HT-29 (cell line): ENCODE measurements around a stretch of chr4.

DNA sequence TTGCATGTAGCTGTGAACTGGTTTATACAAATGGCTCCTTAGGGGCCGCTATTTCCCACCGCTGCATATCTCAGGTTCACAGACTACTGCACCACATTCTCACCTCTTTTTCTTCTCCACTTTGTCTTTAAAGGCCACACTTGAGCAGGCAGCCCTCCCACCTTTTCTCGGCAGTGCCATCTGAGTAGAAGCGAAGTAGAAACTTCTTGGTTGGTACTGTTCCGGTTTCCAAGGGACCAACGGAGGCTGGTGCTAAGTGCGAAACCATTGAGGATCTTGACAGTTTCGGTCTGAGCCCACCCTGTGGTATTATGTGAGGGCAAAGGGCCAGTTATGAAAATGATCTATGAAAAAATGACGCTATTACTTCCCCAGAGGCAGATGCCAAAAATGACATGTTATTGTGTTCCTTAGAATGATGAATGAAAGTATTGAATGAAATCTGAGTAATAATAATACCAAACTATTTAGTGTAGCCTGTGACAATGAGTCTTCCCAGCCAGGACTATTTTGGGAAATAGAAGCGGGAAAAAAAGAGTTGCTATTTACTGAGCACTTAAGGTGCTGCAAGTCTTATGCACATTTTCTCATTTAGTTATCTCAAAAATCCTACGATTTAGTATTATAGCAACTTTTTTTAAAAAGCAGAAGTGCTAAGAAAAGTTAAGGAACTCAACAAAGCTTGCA is 29.7 kb upstream of the CHRNA9 start:
- RAMPAGE, long total RNA: no peak

- RAMPAGE, long total RNA: no peak
Measured at GRCh38 chr4:40363449-40363944, 28.4 kb downstream of the CHRNA9 start.

- RAMPAGE, long total RNA: no peak
Measured at GRCh38 chr4:40395652-40396302, 60.6 kb downstream of the CHRNA9 start.

DNA sequence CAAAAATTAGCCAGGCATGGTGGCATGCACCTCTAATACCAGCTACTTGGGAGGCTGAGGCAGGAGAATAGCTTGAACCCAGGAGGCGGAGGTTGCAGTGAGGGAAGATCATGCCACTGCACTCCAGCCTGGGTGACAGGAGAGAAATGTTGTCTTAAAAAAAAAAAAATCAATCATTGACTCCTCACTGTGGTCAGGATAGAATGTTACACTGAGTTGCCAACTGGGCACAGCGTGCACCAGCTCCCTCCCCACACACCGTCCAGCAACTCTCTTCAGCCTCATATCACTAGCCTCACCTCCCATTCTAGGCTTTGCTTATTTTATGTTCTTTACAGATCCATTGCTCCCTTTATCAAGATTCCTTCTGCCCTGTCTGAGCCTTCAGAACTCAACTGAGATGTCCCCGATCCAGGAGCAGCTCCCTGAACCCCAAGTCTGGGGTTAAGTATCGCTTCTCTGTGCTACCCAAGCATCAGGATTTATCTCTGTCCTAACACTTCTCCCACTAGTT is 79.6 kb downstream of the CHRNA9 start:
- RAMPAGE, long total RNA: no peak

GRCh38 chr4:40500927-40501247 is 128.8 kb downstream of the RBM47 start:
- RAMPAGE, long total RNA: no peak

- RAMPAGE, long total RNA: no peak
Measured at GRCh38 chr4:40515228-40515751, 114.4 kb downstream of the RBM47 start.

- RAMPAGE, long total RNA: no peak
Measured at GRCh38 chr4:40525528-40526506, 103.8 kb downstream of the RBM47 start.

DNA sequence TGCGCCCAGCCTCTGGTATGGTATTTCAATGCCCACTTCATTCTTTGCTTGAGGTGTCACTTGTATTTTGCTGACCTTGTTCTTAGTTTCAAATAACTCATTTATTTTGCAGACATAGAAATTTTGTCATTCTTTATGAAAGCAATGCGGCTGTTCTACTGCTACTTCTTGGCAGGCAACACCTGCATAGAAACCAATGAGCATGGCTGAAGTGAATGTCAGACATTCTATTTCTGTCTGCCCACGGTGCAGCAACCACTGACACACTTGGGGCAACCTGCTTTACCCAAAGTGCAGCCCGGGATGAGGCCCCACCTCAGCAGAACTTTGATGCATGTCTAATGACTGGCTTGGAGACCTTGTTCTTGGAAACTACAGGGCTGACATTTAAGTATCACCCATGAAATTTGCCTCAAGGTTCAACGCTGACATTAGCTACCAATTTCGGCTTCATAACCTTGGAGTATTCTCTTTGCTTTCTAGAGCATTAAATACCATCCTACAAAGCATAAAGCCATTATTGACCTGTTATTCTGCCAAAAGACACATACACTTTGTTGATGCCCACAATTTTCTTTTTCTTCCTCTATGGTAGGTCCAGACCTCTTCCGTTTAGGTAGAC is 93.6 kb downstream of the RBM47 start:
- RAMPAGE, long total RNA: no peak

DNA sequence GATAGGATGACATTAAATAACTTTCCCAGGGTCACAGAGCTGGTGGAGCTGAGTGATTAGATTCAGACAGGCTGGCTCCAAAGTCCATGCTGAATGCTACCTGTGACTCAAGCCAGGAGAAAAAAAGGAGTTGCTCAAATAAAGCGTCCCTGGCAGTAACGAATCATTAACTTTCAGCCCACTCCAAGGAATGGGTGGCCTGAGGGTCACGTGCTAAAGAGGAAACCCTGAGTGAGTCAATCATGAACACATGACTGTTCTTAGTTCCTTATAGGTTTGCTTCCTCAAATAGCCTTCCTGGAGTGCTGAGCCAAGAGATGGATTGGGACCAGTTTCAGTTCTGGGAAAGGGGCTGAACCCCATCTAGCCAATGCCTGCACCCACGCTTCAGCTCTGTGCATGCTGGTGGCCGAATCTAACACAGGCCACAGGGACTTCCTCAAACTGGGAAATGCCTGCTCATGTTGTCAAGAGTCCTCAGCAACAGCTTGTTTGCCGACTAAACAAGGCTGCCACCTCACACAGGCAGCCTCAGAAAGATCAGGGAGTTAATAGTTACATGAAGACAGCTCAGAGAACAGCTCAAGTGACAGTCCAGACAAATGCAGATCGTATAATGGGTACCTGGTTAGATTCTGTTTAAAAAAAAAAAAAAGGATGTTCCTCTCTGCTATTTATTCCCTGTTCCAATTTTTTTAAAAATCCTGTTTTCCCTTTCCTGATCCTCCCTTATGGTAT is 52.6 kb downstream of the RBM47 start:
- RAMPAGE, long total RNA: no peak

DNA sequence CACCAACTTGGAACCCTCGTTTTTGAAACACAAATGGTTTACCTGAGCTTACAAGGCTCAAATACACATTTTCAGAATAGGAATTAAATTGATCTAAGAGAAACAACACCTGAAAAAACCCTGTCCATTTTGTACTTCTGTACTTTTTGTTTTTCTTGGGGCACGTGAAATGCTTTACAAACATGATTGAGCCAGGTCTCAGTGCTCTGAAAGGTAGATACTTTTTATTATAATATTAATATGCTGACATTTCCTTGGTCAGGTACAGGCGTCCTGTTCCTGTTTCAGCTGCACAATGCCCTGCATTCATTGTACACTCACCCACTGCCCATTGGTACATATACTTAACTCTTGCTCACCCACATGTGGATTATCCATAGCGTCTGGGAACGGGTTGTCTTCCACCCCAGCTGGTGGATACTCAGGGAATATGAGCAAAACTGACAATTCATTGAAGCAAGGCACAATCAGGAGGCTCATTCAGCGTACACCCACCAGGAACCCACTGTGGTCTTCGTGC is 4.4 kb downstream of the RBM47 start:
- RAMPAGE, long total RNA: no peak

DNA sequence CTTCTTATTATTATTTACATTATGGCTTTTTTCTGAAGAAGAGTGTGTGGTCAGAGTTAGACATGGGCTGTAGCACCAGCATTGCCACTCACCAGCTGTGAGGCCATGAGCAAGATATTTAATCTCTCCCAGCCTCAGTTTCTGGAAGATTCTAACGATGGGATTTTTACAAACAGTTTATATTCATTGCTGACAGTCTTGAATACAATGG is 1.3 kb upstream of the RBM47 start:
- RAMPAGE, long total RNA: no peak

DNA sequence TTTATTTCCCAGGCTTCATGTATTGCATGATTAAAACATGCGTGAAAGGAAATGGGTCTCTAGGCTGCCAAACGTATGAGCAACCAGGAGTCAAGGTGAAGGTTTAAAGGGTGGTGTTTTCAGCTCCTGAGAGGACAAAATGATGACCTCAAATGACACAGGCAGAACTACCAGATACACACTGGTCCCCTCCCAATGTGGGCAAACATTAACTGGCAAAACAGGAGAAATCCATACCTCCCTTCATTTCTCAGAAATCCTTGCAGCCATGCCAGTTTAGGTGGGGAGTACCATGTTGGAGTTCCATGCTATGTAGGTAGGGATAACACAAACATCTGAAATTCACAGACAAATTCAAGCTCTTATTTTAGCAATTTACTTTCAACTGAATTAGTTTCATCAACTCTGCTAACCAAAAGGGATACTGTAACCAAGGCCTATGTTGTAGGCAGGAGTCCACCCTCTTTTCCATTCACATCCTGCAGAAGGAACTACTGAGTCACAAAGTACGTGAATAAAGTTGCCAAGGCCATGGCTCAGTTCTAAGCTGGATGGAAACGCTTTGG is 58.5 kb upstream of the RBM47 start:
- RAMPAGE, long total RNA: no peak

- RAMPAGE, long total RNA: no peak
Measured at GRCh38 chr4:40718913-40719413, 30.8 kb upstream of the NSUN7 start.

GRCh38 chr4:40821866-40822108 is 72.0 kb downstream of the NSUN7 start:
- RAMPAGE, long total RNA: no peak

GRCh38 chr4:40998588-40999013 is 215.7 kb downstream of the APBB2 start:
- RAMPAGE, long total RNA: no peak

DNA sequence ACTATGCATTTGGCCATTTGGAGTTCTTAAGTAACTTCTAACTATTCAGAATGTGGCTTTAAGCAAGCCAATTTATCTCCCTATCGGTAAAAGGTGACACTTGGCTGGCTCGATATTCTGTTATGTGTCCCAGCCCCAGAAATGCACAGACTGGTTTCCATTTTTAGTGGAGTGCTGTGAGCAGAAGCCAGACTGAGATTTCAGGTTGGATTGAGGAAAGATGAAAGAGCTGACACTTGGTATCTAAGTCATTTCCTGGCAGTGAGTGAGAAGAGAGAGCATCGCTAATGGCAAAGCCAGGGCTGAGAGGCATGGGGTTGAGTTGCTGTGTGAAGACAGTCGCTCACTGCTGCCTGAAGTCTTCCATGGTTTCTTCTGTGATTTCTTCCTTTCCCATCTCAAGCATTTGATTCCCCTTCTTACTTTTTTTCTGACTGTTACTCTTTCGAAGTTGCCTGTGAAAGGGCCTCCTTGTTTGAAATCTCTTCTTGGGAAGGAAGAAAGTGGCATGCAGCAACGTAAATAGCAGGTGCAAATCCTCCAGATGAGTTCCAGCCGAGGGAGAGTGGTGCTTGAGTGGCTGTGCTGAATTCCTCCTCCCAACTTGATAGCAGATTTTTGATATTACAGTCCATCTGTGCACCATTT is 109.3 kb upstream of the LIMCH1 start:
- RAMPAGE, long total RNA: no peak

- RAMPAGE, long total RNA: no peak
Measured at GRCh38 chr4:41656331-41657012, 92.1 kb downstream of the PHOX2B start.

- RAMPAGE, long total RNA: no peak
Measured at GRCh38 chr4:41684627-41685008, 63.9 kb downstream of the PHOX2B start.

- RAMPAGE, long total RNA: no peak
Measured at GRCh38 chr4:41709711-41710240, 38.7 kb downstream of the PHOX2B start.

DNA sequence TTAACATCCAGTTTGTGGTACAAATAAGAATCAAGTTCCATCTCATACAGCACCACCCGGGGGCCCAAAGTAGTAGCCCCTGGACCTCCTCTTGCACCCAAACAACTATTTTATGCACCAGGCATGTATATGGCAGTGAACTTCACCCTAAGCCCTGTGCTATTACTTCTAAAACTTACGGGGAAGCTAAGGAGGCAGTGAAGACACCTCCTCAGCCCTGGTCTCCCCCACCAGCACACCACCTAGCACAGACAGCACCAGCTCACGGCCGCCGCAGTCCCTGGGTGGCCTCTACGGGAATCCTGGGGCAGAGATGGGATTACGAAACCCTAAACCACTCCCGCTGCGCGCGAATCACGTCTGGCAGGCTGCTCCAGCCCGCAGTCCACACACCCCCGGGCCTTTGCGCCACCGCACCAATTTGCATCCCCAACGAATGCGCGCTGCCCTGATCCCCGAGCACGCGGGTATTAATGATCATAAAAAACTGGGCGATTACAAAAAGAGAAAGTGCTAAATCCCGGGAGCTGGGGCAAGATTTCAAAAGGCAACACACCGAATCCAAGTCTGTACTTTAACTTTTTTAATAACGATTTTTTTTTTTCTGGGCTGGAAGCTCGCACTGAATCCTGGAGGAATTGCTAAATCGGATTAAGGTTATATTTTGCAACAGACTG is 70.0 kb upstream of the TMEM33 start:
- RAMPAGE, long total RNA: no peak